ENCODE measurements around a stretch of chr17.

DNA sequence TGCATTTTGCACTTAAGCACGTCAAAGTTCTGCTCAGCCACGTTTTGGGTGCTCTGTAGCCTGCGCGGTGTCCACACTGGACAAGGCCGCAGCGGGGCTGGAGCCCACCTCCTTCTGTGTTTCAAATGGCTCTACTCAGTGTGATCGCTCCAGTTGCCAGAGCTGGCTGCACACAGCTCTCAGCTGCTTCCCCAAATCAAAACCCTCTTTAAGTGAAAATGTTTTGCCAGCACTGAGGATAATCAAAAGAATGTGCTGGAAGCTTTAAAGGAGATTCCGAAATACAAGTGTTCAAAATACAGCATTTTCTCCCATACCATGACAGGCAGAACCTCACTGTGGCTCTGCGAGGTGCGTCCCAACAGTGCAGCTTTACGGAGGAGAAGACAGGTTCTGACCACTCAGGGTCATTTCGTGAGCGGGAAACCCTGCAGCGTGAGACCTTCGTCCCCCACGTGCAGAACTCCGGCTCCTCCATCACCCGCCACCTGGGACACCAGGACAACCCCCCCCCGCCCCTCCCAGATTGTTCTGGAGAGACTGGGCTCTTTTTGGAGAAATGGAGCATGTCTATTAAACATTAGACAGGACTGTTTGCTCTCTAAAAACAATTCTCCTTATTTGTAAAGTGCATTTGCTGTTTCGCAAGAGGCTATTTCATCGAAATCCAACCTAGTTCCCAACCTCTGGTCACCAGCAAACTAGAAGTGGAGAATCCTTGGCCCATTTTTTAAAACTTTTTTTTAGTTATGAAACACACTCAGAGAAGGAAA lies 16.6 kb downstream of the TBC1D16 start:
- RRBS, result no CpG with 5 or more reads among the region's 21 CpGs

- RRBS, result no CpG with 5 or more reads among the region's 11 CpGs
These were observed 12.0 kb downstream of the CCDC40 start for GRCh38 chr17:80048343-80048865.

DNA sequence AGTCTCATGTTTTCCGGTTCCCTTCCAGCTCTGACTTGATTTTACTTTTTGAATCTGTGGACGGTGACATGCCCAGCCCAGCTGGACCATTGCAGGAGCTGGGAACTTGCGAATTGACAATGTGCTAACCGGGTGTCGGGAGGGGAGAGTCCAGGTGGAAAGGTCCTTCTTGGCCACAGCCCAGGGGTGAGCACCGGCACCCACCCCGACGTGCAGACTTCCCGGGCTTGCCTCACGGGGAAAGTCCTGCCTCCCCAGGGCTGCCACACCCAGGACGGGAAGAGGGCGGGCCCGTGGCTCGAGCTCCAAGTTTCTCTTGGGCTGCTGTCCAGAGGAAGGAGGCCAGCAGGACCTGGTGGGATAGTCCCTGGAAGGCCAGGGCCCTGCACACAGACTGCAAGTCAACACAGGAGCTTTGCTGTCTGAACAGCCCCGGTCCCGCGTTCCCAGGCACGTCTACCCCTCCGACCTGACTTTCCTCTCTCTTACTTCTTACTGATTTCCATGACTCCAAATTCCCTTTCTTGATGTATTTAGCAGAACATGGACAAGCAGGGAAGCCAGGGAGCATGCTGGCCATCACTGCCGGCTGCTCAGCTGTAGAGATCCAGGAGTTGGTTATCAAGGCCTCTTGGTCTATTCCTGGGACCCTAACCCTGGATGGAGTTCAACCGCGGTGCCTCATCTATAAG lies 17.8 kb downstream of the CARD14 start:
- RRBS, result 90% methylated on average over 3 of the region's 22 CpGs

- RRBS, result no CpG with 5 or more reads among the region's 12 CpGs
These were observed 38.5 kb upstream of the ENDOV start for GRCh38 chr17:80376289-80376984.

DNA sequence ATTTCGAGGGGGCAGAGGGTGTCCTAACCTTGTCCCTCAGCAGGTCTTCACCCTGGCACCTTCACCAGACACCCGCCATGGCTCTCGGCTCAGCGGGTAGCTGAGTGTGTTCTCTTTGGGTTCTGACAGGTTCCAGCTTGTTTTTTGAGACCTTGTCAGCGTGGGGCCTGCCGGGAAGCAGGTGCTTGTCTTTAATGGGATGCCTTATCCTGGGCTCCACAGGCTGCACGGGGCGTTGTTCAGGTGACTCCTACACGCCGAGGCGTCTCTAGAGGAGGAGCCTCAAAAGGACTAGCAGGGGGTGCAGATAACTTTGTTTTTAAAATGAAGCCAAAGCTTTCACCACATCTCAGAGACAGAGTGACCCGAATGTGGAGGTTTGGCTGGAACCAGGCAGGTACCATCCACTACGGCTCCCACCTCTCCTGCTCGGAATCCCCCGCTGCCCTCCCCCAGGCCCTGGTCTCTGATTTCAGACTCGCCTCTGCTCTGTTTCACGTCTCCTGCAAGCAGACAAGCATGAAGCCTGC lies 25.1 kb upstream of the NPTX1 start:
- RRBS, result no CpG with 5 or more reads among the region's 17 CpGs

DNA sequence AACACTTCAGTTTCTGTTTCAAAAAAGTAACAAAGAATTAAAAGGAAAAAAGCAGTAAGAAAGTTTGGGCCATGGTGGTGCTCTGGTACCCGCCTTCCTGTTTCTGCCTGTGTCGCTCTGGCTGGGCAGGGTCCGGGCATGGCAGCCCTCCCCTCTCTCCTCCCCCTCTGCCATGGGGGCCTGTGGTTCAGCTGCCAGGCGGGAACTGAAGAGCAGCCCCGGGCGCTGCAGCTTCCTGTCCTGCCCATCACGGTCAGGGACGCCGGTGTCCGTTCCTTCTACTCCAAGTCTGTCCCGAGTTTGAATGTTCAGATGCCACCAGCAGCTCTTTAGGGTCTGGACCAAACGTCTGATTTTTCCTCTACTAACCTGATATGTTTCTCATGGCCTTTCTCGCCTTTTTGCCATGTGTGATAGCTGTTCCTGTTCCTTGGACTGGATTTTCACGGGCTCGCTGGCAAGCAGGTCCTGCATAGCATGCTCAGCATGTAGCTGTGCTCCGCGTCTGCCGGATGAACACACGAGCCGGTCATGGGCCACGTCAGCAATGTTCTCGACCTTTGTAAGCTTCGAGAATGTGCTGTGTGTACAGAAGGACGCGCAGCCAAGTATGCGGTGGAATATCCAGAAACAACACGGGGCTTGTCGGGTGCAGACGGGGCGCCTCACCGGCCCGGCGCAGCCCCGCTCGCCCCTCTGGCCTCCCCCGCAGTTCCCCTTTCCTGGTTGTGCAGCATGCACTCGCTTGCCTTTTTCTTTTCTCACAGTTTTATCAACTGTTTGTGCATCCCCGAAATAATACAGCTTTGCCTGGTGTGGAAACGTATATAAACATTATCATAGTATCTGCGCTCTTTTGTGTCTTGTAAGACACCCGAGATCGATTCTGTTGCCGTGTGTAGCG lies 42.1 kb downstream of the RPTOR start:
- RRBS, result 19% methylated on average over 6 of the region's 44 CpGs

DNA sequence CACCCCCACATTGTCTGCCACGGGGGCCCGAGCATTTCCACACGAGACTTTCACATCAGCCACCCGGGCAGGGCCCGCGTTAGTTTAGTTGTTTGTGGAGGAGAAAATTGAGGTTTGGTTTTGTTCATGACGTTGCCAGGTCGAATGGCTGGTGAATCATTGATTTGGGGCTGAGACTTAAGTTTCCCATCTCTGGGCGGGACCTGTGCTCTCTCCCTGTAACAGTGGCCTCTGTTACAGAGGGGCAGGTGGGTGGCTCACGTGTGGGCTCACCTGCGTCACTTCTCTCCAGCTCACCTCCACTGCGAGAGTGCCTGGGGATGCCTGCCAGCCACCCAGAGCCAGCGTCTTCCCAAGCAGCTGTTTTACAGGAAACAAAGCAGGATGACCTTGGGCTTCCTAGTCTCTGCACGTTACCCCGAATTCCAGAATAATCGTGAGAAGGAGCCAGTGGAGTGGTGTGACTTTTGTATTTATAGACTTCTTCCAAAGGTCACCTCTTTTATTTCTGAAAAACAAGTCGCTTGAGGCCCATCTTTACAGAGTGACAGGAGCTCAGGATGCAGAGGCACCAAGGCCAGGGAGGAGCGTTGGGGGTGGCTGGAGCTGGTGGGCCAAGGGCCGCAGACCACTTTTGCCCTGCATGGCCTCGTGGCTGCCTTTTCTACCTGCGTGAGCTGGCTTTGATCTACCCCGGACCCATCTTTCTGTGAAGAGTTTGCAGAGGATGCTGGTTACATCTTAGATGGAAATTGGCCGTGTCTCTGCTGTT lies 150.8 kb downstream of the RPTOR start:
- RRBS, result no CpG with 5 or more reads among the region's 23 CpGs

- RRBS, result no CpG with 5 or more reads among the region's 21 CpGs
These were observed 168.6 kb upstream of the CHMP6 start for GRCh38 chr17:80822862-80823530.

GRCh38 chr17:80824548-80824898 lies 167.1 kb upstream of the CHMP6 start:
- RRBS, result no CpG with 5 or more reads among the region's 6 CpGs

DNA sequence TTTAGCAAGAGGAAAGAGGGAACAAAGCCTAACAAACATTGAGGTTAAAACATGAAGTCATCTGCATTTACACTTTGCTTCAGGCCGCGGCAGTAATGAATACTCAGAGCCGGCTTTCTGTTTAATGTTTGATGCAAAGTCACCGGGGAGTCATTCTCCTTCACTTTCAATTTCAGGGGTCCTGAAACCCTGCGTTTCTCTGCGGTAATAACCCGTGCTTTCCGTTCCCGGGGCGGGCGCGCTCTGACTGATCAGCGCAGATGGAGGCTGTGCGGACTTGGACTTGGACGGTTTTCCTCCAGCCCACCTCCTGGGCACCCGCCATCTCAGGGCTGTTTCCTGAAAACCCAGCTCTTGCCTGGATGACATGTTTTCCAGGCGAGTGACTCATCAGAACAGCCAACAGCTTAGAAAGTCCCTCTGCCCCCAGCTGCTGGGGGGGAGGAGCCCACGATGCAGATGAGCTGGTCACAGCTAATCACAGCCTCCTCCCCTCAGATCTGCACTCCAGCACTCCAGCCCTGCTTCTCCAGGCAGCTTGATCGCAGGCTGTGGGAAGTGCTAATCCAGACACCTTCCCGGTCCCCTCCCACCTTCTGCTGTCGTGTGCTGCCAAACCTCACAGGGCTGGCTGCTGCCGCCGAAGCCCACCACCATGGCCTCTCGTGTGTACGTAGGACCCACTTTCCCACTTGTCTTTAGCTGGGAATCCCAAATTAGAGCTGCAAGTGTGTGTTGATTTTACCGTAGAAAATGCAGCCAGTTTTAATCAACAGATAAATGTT lies 158.6 kb upstream of the CHMP6 start:
- RRBS, result under 1% methylated on average over 5 of the region's 26 CpGs

GRCh38 chr17:80884188-80884432 lies 107.5 kb upstream of the CHMP6 start:
- RRBS, result 98% methylated on average over 4 of the region's 11 CpGs

- RRBS, result 88% methylated on average over 3 of the region's 24 CpGs
These were observed 22.3 kb upstream of the CHMP6 start for GRCh38 chr17:80969267-80969904.

DNA sequence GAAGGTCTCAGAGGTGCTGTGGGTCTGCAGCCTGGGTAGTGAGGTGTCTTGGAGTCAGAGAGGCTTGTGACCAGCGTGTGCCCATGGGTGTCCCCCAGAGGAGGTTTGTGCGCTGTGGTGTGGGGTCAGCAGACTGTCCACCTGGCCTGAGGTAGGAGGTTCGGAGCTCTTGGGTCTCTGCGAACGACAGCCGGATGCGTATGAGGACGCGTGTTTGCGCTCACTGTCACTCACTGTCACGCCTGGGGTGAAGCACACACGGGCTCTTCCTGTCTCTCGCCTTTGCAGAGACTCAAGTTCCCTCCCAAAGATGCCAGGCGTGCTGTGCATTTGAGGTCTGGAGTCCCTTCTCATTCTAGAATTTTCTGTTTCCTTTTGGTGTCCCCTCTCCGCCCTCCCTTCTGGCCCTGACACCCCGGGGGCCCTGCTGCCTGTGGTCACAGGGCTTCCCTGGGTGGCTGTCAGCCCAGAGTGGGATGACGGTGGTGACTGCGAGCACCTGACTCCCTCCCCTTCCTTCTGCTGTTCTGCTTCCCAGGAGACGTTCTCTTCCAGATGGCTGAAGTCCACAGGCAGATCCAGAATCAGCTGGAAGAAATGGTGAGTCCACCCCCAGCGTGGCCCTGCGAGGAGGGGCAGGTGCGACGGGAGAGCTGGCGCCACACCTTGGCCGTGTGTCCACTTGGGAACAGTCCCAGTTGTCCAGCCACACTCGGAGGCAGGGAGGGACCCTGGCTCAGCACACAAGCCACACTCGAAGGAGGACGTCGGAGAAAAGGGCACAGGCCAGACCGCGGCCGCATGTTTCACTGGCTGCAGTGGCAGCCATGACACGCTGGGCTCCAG lies 49.6 kb downstream of the BAIAP2 start:
- RRBS, result no CpG with 5 or more reads among the region's 33 CpGs

DNA sequence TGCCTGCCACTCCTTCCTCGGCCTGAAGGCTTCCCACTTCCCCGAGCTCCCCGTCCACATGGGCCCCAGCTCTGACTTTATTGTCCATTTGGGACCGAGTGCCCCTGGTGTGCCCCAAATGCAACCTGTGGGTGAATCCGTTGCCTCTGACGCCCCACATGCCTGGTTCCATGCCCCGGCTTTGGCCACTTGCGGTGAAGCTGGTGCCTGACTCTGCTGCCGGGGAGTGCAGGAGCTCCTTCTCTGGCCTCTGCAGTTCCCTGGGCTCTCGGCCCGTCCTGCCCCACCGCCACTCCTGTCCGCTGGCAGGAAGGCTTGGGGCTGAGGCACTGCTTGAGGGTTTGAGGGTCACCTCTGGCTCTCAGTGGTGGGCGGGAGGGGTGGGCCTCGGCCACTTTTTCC lies 50.8 kb downstream of the BAIAP2 start:
- RRBS, result 94% methylated on average over 2 of the region's 15 CpGs

GRCh38 chr17:81193802-81194550 lies 28.0 kb upstream of the AATK start:
- RRBS, result no CpG with 5 or more reads among the region's 38 CpGs

DNA sequence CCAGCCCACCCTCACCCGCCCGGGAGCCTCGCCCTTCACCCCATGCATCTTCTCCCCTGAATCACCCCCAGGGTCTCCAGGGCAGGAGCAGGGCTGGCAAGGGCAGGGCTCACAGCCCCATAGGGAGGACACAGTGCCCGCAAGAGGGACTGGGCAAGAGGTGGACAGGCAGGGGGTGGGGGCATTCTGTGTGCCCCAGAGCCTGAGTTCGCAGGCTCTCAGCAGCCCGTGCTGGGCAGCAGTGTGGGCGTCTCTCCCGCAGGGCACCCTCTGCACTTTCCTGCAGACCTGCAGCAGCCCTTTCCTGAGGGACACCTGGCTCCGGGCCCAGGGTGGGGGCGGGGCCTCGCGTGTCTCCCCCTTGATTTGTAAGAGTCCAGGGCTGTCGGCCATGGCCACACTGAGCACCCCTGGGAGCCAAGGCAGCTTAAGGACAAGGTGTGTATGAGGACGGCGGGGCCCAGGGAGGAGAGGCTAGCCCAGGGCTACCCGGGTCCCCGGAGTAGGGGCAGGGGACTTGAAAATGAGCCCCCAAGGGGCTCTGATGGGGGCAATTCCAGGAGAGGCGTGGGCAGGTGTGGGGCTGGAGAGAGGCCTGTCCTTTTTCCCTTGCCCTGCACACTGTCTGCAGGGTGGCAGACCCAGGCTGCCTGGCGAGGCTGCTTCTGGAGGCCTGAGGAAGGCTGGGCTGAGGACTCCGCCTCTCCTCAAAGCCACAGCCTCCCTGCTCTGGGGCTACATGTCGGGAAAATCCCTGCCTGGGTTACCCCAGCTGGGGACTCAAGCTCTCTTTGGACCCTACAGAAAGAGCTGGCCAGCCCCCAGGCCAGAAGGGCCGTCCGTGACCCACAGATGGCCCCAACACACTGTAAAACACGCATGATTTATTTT lies 33.5 kb upstream of the SLC38A10 start:
- RRBS, result 91% methylated on average over 2 of the region's 24 CpGs

- RRBS, result no CpG with 5 or more reads among the region's 9 CpGs
These were observed 36.6 kb upstream of the SLC38A10 start for GRCh38 chr17:81331731-81332110.

GRCh38 chr17:81384942-81386221 lies 9.9 kb upstream of the BAHCC1 start:
- RRBS, result 24% methylated on average over 5 of the region's 32 CpGs

GRCh38 chr17:81389526-81390745 lies 5.3 kb upstream of the BAHCC1 start:
- RRBS, result no CpG with 5 or more reads among the region's 29 CpGs

DNA sequence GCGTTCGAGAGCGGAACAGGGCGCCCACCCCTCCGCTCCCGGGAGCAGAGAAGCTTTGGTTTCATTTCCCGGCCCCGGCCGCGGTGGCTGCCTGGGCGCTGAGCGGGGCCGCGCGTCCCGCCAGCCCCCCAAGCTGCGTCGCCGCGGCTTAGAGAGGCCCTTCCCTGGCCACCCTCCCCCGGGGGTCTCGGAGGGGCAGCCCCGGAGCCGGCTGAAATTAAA lies 4.6 kb downstream of the BAHCC1 start:
- RRBS, result under 1% methylated on average over 7 of the region's 24 CpGs